Jurkat, Clone E6-1 (cell line): Measurements from ENCODE around the gene RABL2B.

GRCh38 chr22:50278044-50278416, 7.8 kb upstream of the MAPK11 start:
- RRBS, result no CpG with 5 or more reads among the region's 20 CpGs

DNA sequence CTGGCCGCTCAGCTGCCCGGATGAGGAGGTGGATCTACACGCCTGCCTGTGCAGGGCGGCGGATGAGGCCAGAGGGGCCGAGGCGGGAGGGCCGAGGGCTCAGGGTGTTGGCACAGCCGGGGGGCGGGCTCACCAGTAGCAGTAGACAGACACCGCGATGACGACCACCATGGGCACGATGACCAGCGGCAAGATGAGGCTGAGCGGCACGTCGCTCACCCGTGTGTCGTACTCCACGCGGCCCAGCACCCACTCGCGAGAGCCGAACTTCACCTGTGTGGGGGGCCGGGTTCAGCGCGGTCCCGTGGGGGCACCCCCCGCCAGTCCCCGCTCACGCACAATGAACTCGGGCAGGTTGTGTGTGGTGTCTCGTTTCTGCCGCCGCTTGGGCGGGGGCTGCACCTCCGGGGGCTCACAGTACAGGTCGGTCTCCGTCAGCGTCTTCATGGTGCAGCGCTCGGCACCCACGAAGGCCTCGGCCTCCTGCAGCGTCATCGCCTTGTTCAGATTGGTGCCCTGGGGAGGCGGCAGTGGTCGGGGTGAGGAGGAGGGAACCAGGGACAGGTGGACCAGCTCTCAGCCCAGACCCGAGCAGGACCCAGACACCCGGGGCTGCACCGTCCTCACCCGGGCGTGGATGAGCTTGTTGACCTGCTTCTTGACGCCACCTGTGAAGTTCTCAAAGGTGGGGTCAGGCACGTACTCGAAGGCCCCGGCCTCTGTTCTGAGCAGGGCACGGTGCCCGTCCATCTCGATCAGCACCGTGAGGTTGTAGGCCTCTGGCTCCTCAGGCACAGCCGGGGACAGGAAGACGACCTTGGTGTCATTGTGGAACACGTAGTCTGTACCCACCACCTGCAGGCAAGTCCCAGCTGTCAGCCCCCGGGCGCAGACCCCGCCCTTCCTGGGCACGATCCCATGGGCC, 11.3 kb upstream of the MAPK11 start:
- RRBS, result 28% methylated on average over 7 of the region's 69 CpGs

DNA sequence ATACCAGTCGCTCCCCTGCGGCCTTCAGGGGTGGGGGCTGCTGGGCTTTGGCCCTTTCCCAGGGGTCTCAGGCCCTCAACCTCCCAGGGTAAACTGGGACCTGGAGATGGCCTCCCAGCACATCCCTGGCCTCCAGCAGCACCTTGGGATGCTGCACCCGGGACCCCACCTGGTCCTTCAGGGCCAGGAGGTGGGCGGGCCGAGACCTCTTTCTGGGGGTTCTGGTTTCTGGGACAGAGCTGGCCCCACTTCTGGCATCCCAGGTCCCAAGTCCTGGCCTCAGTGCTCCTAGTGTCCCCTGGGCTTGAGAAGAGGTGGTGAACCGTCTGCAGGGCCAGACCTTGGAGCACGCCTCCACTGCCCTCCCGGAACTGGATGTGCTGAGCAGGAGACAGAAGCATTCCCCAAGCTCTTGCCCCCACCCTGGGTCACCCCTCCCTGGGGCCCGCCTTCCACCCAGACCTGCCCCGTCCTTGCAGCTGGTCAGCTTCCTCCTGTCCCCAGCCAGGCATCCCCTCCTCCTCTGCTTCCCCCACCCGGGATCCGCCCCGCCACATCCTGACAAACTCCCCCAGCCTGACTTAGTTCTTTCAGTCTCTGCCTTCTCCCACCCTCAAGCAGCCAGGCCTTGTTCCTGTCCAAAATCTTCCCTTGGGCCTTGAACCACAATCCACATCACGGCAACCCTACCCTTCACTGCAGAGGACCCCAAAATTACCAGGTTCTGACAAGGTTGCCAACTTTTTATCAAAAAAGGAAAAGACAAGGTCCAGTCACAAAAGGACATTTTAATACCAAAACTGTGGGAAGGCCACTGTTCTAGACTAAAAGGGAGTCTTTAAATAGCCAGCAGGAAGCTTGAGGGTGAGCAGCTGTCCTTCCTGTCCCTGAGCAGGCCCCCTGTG, 1.1 kb upstream of the PLXNB2 start:
- RRBS, result no CpG with 5 or more reads among the region's 14 CpGs

- RRBS, result no CpG with 5 or more reads among the region's 7 CpGs
Observed at GRCh38 chr22:50309167-50309453, 1.7 kb upstream of the PLXNB2 start.

- RRBS, result no CpG with 5 or more reads among the region's 38 CpGs
Observed at GRCh38 chr22:50314279-50315146, 7.1 kb upstream of the PLXNB2 start.

- RRBS, result no CpG with 5 or more reads among the region's 5 CpGs
Observed at GRCh38 chr22:50403391-50403834, 60.3 kb downstream of the PPP6R2 start.

DNA sequence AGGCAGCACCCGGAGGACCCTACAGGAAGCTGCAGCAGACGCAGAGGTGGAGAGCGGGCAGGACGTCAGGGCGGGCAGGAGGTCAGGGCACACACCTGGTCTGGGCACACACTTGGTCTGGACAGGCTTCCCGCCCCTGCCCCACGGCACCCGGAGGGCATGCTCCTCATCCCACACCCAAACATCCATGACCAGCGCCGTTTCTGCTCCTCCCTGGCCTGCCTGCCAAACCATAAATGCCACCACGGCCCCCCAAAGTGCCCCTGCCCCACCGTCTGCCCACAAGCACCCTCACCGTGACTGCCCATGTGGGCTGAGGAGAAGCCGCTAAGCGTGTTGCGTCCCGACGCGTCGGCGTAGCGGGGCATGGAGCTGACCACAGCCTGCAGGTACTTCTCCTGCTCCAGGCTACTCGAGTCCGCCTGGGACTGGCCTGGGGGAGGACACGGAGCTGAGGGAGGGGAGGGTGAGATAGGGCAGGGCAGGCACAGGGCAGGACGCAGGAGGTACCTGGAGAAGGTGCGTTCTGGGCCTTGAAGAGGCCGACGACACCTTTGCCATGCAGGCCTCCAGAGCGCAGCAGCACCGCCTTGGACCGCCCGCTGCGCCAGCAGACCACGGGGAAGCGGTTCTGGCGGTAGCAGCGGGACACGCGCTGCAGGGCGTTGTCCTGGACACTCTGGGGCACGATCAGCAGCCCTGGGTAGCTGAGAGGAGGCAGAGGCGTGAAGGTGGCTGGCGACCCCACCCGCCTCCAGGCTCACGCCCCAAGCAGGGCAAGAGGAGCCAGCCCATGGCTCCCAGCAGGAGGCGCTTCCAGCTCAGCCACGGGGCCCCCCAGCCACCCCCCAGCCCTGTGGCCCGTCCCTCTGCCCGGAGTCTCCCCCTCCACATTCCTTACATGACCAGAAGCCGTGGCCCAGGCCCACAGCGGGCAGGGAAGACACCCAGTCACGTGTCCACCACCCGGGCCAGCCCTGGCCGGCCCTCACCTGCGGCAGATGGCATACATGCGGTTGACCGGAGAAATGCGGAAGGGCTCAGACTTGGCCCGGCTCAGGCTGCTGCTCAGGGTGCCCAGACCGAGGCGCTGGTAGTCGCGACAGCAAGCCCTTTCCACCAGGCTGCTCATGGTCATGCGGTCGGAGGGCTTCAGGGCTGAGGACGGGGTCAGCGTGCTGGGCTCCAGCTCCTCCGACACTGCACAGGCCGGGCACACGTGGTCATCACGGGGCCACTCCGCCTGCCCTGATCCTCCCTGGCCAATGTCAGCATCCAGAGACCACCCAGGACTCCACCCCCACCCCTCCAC, 15.4 kb downstream of the SBF1 start:
- RRBS, result 97% methylated on average over 8 of the region's 73 CpGs

- RRBS, result no CpG with 5 or more reads among the region's 18 CpGs
Observed at GRCh38 chr22:50460958-50461471, 13.8 kb downstream of the SBF1 start.

- RRBS, result 16% methylated on average over 4 of the region's 19 CpGs
Observed at GRCh38 chr22:50473625-50474191, 1.1 kb downstream of the SBF1 start.

- RRBS, result 15% methylated on average over 28 of the region's 74 CpGs
Observed at GRCh38 chr22:50481633-50482774, 661 bp downstream of the ADM2 start.

DNA sequence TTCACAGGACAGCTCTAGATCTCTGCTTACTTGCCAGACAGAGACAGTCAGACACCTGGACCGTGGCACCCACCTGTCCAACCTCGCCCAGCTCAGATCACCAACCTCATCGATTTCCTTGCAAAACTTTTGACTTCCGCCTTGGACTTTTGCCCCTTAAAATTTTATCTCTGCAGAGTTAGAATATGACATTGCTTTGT, 10.4 kb downstream of the LMF2 start:
- RRBS, result no CpG with 5 or more reads among the region's 4 CpGs

DNA sequence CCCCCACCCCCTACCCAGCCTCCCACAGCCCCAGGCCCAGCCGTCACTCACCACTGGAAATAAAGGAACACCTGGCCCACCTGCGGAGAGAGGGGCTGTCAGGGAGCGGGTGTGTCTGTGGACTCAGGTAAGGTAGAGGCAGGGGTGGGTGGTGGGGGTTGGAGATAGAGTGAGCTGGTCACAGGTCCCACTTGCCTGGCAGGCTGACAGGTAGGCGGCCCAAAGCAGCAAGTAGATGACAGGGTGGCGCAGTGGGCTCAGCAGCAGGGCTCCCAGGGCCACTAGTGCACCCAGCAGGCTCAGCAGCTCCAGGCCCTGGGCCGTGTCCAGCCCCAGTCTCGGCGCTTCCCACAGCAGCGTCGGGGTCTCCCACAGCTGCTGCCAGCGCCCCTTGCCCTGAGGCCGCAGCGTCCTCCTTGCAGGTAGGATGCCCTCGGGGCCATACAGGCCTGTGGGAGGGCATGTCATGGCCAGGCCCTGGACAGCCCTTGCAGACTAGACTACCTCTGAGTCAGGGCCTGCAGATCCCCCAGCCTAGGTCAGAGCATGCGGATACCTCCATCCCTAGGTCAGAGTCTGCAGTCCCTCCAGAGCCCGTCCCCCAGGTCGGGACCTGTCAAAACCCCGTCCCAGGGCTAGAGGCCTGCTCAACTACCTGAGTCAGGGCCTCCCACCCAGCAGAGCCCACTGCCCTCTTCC, 766 bp downstream of the LMF2 start:
- RRBS, result no CpG with 5 or more reads among the region's 18 CpGs

GRCh38 chr22:50531400-50532065, 765 bp downstream of the ODF3B start:
- RRBS, result 87% methylated on average over 8 of the region's 65 CpGs

DNA sequence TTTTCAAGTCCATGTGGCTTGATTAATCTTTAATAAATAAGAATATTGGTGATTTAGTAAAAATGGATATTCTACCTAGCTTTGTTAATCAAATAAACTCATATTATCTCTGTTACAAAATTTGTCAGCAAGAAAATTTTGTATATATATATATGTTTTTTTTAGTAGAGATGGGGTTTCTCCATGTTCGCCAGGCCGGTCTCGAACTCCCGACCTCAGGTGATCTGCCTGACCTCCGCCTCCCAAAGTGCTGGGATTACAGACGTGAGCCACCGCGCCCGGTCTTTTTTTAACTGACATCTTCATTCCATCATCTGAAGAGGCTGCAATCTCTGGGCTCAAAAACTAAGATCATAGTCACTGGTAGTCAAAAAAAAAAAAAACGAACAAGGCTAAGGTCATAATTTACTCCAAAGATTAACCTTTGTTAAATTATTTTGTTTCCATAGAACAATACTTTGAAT, 5.4 kb upstream of the KLHDC7B start:
- RRBS, result no CpG with 5 or more reads among the region's 10 CpGs

DNA sequence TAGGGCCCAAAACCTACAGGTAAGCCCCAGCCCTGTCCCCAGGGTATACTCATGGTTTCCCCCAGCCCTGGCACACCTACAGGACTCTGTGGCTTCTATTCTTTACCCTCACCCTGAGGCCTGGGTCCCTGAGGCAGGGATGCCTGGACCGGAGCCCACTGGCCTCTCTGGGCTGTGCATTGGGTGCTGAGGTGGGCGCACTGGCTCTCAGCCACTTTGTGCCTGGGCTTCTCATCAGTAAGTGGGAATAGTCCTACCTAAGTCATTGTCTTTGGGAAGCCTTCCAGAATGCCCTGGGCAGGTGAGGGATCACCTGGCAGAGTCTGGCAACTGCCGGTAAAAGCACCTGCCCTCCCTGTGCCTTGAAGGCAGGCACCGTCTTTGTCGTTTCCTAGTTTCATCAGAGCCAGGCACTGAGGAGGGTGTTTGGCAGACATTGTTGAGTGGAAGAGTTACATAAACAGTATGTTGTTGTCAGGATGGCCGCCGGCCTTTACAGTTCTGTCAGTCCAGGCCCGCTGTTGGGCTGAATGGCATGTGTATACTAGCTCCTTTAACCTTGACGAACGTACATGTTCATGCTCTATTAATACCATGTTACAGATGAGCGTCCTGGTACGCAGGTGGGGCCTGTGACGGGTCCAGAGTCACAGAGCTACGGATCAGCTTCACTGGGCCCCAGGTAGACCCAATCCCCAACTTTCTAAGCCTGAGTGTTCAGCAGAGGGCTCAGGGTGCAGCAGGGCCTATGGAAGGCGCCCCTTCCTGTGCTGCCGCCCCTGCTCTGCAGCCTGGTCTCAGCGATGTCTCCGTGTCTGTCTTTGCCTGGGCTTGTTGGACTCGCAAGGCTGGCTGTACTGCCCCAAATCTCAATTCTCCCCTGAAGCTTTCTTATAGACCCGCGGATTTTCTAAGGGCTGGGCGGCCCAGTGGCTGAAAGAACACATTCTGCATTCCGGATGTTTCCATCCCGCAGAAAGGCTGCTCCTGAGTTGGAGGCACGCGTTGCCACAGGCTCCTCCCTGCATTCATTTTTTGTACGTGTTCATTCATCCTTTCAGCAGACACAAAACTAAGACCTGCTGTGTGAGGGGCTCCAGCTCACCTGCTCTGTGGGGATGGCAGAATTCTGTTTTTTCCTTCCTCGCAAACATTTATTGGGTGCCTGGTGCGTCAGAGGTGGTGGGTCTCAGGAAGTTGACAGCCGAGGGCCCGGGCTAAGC, 42.2 kb upstream of the ACR start:
- RRBS, result no CpG with 5 or more reads among the region's 31 CpGs

DNA sequence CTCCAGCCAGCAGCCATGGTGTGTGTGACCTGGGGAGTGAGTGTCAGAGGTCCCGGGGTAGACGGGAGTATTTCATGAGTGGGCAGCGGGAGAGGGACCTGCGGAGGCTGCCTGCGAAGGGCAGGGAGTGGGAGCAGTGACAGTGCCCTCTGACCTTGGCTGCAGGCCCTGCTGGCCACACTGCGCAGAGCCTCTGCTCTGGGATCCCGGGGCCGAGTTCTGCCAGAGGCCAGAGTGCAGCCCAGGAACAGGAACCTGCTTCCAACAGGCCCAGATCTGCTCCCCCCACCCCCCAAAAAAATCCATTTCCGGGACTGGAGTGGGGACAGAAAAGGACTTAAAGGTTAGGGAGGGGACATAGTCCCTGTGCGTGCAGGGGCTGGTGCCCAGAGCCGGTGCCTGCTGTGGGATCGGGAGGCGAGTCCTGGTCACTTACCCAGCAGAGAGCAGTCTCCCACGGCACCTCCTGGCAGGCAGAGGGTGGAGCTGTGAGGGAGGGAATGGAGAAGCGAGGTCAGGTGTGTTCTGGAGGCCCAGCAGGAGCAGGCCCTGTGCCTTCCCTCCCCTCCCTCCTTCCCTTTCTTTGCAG, 37.1 kb upstream of the ACR start:
- RRBS, result 81% methylated on average over 3 of the region's 15 CpGs

GRCh38 chr22:50720366-50720684, 17.7 kb upstream of the ACR start:
- RRBS, result 96% methylated on average over 5 of the region's 53 CpGs

- RRBS, result no CpG with 5 or more reads among the region's 9 CpGs
Observed at GRCh38 chr22:50734295-50734619, 3.7 kb upstream of the ACR start.

DNA sequence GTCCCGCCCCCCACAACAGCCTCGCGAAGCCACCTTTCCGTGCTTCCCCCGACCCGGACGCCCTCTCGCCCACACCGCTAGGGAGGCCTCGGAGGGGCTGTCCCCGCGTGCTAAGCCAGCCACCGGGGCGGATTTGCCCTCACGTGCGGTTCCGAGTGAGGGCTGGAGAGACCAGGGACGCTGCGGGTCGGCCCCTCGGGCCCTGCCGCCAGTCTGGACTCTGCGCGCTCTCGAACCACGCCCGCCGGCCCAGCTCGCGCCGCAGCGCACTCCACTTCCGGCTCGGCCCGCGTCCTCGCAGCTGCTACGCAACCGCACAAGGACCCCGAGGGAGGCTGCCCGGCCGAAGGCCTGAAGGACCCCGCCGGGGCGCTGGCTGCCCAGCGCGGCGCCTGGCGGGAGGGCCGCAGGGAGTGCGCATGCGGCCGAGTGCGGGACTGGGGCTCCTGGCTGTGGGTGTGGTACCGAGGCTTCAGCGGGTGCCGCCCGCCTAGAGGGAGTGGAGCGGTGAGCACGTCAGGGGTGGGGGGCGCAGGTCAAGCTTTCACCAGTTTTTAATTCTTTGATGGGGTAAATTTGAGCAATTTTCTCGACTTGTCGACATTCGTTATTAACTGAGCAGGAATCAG, at the start of gene RABL2B:
RABL2B (minus strand) TSS at position 279 of the 629 bp plus-strand sequence.
- RRBS, result no CpG with 5 or more reads among the region's 64 CpGs